Tongue (tissue), 2 donors: ENCODE measurements around the genes FERMT1 and PLCB1.

- RAMPAGE, long total RNA = no peak
Measured at GRCh38 chr20:5578084-5578929, 32.5 kb downstream of the GPCPD1 start.

GRCh38 chr20:5658859-5659277 is 48.1 kb upstream of the GPCPD1 start:
- RAMPAGE, long total RNA = no peak

- RAMPAGE, long total RNA = no peak
Measured at GRCh38 chr20:5782081-5782503, 31.9 kb downstream of the SHLD1 start.

- RAMPAGE, long total RNA = no peak
Measured at GRCh38 chr20:5843260-5843577, 68.1 kb upstream of the CHGB start.

DNA sequence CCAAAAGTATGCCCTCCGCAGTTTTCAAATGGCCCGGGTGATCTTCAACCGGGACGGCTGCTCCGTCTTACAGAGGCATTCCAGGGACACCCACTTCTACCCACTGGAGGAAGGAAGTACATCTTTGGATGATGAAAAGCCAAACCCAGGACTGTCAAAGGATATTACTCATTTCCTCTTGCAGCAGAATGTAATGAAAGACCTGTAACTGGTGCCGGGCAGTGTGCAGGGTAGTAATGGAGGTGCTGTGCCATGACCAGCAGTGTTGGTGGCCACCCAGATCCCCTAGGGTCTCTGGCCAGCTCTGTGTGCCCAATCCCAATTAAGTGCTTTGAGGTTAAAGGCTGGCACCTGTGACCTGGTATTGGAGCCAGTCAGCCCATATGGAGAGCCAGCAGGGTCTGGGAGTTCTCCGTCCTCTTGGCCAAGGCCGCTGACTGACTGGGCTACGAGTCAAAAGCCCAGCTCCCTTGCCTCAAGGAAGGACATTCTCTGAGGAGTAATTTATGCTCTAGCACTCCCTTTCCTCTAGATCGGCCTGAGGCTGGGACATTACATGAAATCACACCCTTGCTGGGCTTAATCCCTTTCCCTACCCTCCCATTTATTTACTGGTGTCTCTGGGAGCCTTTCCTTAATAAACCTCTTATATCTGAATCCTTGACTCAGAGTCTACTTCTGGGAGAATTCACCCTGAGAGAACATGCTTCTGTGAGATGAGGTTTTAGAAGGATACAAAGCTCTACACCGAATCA is 47.9 kb upstream of the CHGB start:
- RAMPAGE, long total RNA = no peak

GRCh38 chr20:5958275-5958979 is 8.0 kb downstream of the MCM8 start:
- RAMPAGE, long total RNA = no peak

DNA sequence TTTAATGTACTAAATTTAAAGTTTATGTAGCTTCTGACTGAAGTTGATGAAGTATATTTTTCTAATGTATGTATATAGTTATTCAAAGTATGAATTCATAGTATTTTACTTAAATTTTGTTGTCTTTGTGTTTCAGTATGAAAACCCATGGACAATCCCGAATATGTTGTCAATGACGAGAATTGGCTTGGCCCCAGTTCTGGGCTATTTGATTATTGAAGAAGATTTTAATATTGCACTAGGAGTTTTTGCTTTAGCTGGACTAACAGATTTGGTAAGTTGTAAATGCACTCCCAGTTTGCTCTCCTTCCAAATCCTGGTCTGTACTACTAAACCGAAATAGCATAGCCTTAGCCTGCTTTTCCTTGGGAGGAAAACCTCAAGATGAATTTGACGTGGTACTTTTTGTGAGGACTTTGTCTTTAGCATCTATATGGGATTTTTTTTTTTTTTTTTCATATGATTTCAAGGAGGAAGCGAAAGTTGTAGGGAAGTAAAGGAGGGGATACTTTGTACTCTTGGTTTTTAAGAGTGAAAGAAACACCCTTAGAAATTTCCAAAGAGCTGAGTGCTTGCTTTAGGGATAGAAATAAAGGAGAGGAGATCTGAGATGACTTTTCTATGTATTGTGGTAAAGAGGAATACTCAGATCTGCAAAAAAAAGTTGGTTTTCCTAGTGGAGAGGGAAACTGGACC is 3.9 kb downstream of the CRLS1 start:
- RAMPAGE, long total RNA = no peak

GRCh38 chr20:6034086-6034945 is 19.5 kb downstream of the LRRN4 start:
- RAMPAGE, long total RNA = no peak

GRCh38 chr20:6037177-6037894 is 16.5 kb downstream of the LRRN4 start:
- RAMPAGE, long total RNA = no peak

GRCh38 chr20:6122728-6123863 is at the start of gene FERMT1:
FERMT1 (minus strand) TSS chr20:6123030.
- RAMPAGE, long total RNA = no peak

DNA sequence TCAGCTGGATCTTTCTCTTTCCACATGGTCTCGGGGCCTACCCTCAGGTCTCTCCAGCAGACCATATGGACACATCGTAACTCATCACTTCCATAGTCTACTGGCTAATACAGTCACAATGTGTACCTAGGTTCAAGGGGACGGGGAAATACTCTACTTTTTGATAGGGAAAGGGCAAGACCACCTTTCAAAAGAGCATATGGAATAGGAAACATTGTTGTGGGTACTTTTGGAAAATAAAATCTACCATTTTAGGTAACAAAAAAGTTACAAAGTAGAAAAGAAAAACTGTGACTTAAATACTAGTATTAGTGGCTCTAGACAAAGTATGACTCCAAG is 169.8 kb upstream of the FERMT1 start:
- RAMPAGE, long total RNA = no peak

DNA sequence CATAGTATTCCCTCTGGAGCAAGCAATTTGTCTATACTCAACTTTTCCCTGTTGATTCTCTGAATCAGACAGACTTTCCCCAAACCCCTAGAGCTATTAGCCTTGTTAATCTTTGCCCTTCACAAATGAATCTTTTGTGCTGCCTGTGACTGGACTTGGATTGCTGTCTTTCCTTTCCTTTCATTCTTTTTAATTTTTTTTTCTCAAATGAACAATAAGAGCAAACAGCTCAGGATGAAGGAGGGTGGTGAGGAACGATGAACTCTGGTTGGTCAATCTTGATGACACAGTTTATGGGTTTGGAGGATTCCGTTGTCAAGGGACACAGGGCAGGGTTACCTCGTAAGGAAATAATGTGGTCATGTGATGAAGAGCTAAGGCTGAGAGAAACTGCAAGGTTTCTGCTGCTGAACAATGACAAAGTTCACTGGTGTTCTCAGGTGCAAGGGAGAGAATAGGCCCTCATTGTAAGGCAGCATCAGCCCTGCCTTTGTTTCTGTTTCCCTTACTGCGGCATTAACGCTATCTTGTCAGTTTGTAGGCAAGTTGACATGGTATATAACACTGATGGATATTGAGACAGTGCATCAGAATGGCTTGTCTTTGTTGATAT is 274.9 kb upstream of the BMP2 start:
- RAMPAGE, long total RNA = no peak

DNA sequence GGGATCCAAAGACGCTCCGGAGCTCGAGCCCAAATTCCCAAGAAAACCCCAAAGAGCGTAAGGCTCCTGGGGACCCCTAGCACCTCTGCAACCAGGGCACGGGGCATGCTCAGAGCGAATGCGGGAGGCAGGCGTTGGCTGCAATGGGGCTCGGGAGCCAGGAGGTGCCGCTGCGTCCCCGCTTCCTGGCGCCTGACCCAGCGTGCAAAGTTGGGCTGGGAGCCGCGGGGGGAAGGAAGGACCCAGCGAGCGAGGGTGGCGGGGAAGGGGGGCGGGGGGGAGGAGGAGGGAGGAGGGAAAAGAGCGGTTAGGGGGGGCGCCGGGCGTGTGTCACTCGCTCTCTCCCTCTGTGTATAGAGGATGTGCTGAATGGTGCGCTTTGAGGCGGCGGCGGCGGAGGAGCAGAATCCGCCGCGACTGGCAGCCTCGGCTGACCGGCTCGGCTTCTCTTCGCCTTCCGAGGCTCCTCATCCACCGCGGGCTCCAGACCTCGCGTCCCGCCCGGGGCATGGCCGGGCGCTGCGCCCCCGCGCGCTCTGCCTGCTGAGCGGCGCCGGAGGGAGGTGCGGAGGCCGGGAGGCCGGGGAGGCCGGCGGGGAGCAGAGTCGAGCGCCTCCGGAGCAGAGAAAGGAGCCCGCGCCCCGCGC is at the start of gene PLCB1:
TSS of gene PLCB1 (plus strand) at position 333 of the 647 bp plus-strand sequence.
- RAMPAGE, long total RNA = no peak

DNA sequence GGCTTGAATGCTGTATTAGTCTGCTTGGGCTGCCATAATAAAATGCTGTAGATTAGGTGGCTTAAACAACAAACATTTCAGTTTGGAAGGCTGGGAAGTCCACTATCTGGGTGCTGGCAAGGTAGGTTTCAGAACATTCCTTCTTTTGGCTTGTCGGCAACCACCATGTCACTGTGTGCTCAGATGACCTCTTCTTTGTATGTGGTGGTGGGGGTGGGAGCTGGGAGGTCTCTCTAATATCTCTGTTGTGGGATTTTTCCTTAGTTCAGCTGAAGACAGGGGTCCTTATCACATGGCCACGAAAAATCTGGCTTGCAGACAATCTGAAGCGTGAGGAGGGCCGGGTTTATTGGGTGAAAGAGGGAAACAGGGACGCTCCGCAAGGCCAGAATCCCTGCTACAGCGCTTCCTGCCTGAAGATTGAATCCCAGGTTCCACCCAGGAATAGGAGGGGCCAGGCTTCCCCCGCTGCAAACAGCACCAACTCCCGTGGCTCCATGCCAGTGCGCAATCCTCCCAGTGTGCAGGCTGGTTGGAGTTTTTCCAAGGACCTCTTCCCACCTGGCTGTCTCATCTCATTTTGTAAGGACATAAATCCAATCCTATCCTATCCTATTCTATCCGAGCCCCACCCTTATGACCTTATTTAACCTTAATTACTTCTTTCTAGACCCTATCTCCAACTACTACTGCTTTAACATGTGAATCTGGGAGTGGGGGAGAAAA is 299.9 kb downstream of the PLCB1 start:
- RAMPAGE, long total RNA = no peak

DNA sequence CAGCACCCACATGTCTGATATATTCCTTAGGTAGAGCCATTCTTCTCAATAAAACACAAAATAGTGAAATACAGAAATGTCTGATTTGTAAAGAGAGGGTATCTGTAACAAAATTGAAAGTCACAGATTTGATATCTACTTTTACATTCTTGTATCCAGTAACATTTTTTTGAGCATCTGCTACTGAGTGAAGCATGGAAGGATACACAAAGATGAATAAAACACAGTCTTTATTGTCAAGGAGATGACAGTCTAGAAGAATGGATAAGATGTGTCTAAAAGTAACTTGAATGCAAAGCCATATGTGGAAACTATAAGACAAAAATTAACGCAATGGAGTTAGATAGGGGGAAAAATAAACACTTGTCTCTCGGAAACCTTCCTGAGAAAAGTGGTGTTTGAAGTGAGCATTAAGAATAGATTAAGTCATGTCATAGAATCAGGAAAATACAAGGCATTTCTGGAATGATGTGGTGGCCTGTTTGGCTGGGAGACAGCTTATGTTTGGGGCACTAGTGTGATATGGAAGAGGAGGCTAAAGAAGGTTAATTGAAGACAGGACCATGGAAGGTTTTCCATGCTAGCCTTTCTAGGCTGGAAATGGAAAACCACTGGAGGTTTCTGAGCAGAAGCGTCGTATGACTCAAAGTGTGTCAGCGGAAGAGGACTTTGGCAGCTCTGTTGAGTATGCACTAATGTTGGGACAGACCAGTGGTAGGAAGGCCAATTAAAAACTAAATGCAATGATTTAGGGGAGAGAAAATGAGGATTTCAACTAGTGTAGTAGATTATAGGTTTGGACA is 412.9 kb downstream of the PLCB1 start:
- RAMPAGE, long total RNA = no peak

DNA sequence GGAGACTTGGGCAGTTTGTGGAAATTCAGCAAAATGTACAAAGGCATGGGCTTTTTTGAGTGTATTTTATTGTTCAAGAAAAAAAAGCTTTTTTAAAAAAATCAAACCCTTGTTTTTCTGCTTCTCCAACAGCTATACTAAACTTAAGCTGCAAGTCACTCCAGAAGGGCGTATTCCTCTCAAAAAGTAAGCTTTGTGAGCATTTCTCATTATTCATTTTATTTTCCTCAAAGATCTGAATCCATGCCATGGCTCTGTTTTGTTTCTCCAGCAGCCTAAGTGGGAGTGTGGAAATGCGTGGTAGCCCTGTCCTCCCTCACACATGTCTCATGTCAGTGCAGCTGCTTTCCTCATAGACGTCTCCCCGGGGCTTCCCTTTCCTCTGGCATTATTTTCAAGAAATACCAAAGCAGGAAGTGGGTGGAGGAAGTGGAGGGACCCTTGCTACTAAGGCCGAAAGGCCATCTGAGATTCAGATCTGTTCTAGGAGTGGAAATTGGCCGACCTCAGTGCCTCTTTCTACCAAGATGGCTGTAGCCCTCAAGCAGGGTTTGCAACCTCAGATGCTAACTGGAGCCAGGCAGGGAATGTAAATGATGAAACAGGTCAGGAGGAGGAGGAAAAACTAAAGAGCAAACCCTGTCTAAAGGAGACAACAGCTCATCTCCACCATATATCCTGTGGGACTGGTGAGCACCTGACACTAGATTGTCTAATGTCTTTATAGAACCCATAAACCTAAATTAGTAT is 420.9 kb upstream of the PLCB4 start:
- RAMPAGE, long total RNA = no peak

GRCh38 chr20:8774414-8775096 is 294.3 kb upstream of the PLCB4 start:
- RAMPAGE, long total RNA = no peak

DNA sequence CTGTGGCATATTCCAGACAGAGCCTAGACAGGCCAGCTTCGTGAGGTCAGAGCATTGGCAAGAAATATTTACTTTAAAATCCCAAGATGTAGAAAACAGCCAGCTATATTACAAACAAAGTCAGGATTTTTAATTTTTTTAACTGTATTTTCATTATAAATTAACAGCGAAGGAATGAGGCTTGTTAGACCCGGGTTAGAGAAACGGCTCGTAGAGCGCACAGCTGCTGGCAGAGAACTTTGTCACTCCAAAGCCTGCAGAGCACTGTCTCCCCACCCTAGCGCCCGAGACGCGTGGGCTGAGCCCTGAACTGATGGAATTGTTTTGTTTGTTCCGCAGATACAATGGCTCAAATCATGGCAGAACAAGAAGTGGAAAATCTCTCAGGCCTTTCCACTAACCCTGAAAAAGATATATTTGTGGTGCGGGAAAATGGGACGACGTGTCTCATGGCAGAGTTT is 754 bp downstream of the LAMP5 start:
- RAMPAGE, long total RNA = no peak

GRCh38 chr20:10171635-10172925 is 46.5 kb upstream of the SNAP25 start:
- RAMPAGE, long total RNA = no peak

DNA sequence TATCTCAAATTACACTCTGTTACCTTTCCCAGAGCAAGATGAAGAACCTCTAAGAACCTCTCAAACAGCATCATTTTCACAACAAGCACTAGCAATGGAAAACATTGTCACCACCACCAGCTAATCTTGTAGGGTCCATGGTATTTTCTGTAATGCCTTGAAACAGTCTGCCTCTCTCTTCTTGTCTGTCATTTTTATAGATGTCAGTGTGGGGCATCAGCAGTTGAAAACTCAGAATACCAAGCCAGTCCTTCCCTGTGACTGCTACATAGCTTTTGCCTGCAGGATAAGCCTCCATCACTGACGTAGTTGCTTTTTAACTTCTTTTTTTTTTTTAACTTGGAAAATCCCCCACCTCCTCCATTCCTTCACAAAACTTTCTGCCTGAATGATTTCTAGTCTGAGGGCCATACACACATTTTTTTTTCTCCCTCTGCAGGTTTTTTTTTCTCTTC is 2.3 kb upstream of the SNAP25 start:
- RAMPAGE, long total RNA = no peak